Anterior vena cava (tissue), 1 donor: ENCODE results near the genes RPL38 and DNAI2.

- PRO-cap, result no peak
Measured at GRCh38 chr17:72664694-72665543, 427.6 kb downstream of the SLC39A11 start.

DNA sequence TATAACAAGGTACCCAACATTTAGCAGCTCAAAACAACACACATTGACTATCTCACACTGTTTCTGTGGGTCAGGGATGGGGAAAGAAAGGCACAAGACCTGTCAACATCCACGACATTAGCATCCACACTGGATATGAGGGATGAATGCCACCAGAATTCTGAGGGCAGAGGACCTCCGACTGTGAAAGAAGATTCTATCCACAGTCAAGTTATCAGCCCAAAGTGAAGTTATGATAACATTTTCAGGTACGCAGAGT is 297.8 kb downstream of the SLC39A11 start:
- PRO-cap, result no peak

GRCh38 chr17:72976777-72978168 is 115.2 kb downstream of the SLC39A11 start:
- PRO-cap, result unidirectional peak, plus-strand start at chr17:72977083

GRCh38 chr17:73191260-73191513 is 1.7 kb upstream of the COG1 start:
- PRO-cap, result no peak

DNA sequence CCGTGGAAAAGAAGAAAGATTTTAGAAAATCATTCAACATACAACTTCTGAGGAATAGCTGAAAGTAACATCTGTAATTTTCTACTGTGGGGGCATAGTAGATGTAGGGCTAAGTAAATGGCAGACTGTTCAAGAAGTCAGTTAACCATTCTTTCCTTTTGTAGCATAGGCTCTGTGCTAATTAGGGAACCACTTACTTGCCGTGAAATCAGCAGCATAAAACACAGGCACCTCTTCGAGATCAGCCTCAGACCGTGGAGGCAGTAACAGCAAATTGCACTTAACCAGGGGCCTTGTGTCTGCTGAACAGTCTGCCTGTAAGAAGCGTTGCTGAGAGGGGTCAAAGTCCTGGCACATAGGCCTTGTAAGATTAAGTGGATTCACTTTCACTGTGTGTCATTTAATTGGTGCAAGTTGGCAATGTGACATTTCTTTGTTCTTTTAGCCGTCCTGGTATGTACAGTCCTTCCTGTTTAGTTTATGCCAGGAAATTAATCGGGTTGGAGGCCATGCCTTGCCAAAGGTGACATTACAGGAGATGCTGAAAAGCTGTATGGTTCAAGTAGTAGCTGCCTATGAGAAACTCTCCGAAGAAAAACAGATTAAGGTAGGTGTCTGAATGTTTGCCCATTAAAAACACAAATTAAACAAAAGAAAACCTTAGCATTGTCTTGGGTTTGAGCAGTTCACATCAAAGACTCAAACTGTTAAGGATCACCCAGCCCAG is 10.5 kb downstream of the COG1 start:
- PRO-cap, result no peak

- PRO-cap, result no peak
Measured at GRCh38 chr17:73278932-73279438, 17.3 kb upstream of the CPSF4L start.

DNA sequence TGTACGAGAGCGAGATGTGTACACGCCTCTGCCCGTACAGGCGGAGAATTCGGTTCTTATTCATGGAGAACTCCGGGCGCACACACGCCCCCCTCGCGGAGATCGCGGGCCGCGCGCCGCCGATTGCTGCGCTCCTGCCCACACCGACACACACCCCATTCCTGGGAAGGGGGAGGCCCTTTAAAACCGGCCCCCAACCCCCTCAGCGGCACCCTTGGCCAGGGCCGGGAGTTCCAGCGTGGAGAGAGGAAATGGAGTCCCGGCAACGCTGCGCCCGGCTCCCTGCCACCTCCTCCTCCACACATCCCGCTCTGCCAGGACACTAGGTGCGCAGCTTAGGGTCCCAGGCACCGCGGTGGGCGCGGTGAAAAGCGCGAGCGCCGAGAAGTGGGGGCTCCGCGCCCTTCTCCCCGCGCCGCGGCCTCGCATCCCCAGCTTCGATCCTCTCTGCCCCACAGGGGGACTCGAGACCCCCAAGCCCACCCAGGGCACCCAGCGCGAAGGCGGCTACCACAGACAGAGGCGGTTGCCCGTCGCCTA is 379 bp downstream of the CDC42EP4 start:
- PRO-cap, result bidirectional peak, plus-strand start at position 96 of the sequence, minus-strand start at position 86 of the sequence

DNA sequence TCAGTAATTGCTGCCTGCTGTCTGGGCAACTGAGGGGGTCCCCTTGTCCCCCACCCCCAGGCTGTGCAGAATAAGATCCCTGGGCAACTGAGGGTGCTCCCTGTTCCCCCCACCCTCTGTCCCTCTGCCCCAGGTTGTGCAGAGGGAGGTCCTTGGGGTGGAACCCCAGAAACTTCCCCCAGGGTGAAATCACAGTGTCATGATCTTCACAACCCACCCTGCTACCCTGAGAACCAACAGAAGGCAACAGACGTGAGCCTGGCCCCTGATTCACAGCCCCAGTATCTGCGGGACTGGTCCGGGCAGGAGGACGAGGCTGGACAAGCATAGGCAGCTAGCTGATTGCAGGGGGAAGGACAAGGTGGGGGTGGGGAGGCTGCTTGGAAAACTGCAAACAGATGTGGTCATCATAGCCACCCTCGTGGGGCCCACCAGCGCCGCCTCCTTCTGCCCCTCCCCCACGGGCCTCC is 12.1 kb upstream of the CDC42EP4 start:
- PRO-cap, result no peak

- PRO-cap, result no peak
Measured at GRCh38 chr17:73337871-73338793, 26.3 kb upstream of the CDC42EP4 start.

DNA sequence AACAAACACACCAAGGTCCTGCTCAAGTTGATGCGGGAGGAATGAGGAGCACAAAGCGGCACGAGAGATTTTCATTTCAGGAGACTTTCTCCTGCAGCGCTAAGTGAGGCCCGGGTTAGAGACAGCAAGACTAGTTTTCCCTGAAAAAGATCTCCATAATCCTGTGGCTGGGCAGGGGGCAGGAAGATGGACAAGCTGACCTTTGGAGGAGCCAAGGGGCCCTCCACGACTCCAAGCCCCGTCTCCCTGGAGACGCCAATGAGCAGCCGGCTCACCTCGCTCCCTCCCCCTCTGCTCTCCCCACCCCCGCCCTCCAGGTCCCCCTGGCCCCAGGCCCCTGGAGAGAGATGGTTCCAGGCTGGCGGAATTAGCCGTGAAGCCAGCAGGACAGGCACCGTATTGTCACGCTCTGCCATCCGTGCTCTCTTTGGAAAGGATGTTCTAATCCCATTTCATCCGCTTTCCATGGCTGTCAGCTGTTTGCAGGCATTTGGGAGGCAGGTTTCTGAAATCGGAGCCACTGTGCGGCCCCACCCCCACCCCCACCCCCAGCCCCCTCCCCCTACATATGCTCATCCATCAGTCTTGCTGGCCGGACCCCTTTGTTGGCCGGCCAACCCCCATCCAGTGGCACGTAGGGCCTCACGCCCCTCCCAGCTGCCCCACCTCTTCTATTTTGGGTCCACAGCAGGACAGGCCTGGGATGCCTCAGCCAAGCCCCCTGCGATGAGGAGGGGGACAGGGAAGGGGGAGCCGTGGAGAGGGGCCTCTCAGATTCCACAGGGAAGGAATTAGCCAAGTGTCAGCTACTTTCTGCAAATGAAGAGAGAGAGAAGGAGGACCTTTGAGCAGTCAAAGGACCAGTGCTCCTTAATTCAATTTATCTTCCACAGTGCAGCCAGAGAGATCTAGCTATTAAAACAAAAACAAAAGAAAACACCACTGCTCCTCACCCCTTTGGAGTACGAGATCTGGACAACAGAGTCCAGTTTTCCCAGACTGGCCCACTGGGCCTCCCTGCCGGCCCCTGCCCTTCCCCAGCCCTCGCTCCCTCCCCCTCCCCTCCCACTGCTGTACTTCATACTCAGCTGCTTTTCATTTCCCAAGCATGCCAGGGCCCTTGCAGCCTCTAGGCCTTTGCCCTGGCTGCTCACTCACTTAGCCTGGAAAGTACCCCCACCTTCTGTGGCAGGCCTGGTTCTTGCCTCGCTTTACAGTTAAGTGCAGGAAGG is 30.8 kb downstream of the SDK2 start:
- PRO-cap, result no peak

DNA sequence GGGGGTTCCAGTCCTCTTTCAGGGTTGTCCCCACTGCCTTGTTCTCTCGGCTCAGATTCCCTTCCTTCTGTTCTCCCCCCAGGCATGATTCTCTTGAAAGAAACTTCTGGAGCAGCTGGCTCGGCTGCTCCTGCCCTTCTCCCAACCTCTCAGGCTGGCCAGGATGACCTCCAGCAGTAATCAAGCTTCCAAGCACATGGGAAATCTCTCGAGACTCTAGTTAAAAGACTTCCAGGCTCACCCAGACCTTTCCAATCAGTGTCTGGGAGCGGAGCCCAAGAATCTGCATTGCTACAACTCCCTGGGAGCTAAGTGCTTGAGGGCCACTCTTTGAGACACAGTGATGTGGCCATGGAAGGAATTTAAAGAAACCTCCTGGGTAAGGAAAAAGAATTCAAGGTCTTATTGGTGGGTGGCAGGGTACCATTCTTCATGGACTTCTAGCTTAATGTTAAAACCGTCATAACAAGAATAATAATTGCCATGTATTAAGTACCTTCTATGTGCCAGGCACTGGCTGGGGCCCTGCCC is 3.4 kb downstream of the SDK2 start:
- PRO-cap, result no peak

DNA sequence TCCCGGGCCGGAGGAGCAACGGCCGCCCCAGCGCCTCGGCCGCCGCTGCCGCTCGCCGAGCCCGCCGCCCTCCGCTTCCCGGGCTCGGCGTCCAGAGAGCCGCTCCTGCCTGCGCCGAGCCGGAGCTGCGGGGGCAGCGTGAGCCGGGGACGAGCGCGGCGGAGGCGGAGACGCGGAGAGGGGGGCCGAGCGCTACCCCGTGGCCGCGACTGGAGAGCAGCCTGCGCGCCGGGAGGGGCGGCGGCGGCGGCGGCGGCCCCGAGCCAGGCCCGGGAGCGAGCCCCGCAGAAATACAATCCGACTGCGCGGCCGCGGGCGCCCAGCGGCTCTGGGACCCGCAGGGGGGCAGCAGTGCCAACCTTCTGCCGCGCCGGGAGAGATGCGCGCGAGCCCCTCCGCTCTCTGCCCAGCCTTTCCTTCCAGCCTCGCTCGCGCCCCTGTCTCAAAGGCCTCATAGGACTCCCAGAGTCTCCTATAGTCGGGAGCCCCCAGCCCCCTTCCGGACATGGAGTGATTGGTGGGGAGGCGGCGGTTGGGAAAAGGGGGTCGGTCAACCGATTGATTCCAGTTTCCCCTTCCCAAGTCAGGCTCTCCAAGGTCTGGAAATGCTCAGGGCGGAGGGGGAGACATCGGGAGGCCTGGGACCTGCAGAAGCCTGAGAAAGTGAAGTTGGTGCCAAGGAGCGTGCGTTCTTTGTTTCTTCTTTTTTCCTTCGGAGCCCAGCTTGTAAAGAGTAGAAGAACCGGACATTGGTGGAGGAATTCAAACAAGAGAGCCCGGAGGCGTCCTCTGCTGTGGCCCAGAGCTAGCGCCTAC is 1.1 kb upstream of the SDK2 start:
- PRO-cap, result bidirectional peak, plus-strand start at position 167 of the sequence, minus-strand start at position 77 of the sequence

DNA sequence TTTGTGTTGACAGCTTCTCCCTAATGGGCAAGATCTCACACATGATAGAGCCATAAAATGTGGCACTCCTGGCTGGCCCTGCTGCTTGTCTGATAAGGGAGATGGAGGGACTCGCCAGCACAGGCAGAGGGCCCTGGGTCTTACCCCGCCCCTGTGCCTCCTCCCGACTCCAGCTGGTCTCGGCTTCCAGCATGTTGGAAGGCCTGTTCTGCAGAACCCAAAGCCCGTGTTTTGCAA is 106.7 kb upstream of the SDK2 start:
- PRO-cap, result no peak

DNA sequence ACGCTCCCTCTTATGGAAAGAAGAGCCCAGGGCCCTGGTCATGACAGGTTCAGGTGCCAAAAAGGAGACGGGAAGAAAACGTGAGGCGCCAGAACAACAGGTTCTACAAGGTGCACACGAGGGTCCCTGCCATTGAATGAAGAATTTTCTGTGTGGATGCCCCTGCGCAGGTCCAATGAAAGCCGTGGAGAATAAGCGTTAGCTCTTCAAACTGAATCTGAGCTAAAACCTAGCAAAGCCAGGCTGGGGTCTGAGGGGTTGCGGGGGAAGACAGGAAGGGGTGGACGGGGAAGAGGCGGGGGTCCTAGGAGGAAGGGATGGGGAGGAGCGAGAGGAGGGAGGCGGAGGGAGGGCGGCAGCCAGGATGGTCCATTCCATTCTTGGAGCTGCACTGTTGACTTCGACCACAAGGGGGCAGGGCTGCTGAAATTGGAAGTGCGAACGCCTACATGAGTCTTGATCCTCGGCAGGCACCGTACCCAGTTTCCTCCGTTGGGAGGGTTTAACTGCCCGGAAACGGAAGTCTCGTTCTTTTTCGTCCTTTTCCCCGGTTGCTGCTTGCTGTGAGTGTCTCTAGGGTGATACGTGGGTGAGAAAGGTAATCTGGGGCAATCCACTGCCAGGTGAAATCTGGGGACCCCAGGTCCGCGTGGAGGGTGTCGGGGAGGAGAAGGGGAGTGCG is at the start of gene RPL38:
RPL38 (plus strand) TSS at position 531 of the 682 bp plus-strand sequence.
- PRO-cap, result unidirectional peak, plus-strand start at position 531 of the sequence

DNA sequence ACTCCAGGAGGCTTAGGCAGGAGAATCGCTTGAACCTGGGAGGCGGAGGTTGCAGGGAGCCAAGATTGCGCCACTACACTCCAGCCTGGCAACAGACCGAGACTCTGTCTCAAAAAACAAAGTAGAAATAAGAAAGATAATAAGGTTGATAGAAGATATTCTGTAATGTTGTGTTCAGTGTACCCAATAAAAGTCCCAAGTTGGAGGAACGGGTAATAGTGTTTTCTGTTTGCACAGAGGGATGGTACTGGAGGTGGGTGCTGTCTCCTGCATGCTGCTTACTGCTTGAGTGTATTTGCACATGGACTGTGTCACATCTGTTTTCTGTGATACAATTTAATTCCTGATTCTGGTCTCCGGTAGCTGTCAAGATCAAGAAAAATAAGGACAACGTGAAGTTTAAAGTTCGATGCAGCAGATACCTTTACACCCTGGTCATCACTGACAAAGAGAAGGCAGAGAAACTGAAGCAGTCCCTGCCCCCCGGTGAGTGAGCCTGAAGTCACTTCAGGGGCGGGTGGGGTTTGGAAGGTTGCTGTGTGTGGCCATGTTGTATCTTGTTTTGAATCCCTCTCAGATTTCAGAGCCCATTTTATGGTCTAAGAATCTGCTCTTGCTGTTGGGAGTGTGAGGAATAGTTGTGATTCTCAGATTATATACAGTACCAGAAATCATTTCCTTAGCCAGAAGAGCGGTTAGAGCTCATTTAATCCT is 4.4 kb upstream of the TTYH2 start:
- PRO-cap, result no peak

DNA sequence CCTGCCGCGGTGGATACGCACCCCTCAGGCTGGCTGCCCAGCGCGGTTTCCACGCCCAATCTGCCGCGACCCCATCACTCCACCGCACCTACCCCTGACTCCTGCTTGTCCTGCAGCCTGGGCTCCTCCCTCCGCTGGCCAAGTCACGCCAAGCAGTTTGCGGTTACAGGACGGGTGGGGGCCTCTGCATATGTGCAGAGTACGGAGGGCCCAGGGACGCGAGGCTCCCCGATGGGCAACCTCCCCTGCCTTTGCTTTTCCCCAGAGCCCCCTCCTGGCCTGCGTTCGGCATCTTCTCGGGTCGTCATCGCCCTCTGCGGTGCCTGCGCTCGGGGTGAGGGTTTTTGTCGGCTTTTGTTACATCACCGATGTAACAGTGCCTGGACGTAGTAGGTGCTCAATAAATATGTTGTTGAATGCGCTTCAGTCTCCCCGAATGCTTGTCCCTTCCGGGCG is 911 bp upstream of the TTYH2 start:
- PRO-cap, result no peak

DNA sequence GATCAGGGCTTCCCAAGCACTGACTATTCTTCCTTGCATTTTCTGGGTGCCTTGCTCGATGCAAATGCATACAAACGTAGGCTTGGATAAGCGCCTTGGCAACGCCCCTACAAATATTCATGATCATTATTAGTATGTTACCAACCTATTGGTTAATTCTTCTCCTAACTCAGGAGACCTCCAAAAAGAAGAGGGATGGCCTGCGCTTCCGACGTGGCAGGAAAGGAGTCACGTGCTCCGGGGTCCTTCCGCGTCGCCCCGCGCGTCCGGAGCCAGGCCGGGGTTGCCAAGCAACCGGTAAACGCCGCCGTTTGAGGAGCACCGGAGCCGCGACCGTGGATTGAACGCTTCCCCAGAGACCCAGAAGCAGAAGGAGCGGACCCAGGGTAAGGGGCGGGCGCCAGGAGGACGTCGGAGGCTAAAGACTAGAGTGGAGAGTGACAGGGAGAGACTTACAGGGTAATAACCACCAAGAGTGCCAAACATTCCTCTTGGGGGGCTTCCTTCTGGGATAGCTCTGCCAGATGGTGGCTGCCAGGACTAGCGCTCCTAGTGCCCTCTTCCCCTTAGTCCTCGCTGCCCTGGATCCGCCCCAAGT is at the start of gene DNAI2:
DNAI2 (plus strand) TSS at position 275 of the 598 bp plus-strand sequence.
- PRO-cap, result no peak

DNA sequence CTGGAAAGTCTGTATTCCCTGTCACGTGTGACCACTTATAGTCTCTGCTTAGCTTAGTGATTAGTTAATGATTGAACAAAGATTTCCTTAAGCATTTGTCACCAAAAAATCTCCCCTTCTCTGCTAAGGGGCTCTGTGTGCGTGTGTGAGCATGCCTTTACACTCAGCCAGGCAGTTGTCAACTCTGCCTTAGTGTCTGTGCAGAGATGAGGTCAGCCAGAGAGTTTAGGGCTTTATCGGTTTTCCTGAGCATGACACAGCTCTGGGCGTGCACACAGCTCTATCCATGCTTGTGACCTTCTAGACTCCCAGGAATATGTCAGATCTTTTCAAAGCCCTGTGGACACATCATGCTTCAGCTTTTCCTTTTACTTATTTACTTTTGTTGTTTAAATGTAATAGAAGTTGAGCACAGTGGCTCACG is 21.8 kb downstream of the DNAI2 start:
- PRO-cap, result no peak

- PRO-cap, result no peak
Measured at GRCh38 chr17:74324917-74325567, 984 bp upstream of the KIF19 start.

DNA sequence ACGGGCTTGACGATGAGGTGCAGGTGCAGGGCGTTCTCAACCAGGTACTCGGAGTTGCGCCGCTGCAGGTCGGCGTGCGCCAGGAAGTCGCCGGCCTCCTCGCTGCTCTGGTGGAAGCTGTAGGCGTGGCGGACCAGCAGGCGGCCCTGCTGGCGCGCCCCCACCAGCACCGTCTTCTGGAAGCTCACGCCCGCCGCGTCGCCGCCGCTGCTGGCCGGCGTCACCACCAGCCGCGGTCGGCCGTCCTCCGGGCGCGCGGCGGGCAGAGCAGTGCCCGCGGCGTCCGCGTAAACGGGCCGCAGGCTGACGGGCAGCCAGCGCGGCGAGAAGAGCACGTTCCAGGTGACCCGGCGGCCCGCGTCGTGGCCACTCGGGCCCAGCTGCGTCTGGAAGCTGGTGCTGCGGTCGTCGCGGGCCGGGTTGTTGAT is 5.0 kb downstream of the BTBD17 start:
- PRO-cap, result no peak